ENCODE measurements around a stretch of chr14.

DNA sequence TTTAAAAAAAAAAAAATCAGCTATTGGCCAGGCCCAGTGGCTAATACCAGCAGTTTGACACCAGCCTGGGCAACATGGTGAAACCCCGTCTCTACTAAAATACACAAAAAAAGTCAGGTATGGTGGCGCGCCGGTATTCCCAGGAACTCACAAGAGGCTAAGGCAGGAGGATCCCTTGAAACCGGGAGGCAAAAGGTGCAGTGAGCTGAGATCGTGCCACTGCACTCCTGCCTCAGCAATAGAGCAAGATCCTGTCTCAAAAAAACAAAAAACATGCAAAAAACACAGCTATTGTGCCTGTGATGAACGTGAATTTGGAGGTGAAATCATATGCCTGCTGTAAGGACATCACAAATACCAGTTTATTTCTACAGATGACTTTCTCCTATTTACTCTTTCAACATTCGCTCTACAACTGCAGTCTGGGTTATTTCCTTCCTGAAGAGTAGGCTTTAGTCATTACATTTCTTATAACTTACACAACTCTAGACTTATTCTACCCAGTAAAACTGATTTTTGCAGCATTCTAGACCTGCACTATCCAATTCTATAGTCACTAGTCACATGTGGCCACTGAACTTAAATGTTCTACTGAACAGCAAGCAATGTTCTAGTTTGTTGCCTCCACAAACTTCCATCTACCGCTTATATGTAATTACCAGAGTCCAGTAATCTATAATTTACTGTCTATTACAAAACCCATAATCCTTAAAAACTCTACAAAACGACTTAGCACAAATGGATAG is 48.2 kb downstream of the HNRNPC start:
- PRO-cap: no peak

DNA sequence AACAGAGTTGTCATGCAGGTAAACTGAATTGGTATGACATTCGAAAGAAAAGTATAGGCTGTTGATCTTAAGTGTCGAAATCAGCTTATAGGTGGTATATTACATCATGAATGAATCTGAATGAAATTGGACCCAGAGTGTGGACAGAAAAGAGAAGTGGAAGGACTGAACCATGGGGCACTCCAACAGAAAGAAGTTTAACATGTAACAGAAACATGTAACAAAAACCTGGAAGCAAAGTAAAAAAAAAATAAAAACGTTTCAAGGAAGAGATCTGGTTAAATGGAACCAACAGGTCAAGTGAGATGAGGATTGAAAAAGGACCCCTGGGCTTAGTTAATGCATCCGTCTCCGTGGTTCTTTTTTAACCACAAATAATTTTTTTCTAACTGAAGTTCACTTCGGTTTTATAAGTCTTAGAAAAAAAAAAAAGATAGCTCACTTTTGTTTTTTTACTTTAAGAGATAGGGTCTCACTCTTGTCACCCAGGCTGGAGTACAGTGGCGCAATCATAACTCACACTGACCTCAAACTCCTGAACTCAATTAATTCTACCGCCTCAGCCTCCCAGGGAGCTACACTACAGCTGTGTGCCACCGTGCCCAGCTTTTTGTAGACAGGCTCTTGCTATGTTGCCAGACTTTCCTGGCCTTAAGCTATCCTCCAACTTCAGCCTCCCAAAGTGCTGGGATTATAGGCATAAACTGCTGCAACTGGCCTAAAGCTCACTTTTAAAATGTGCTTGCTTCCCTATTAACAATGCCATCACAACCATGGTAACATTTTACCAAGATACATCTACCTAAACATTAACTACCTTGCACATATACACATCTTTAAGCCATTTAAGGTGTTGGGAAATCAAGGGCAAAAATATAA is 11.9 kb downstream of the HNRNPC start:
- PRO-cap: no peak

DNA sequence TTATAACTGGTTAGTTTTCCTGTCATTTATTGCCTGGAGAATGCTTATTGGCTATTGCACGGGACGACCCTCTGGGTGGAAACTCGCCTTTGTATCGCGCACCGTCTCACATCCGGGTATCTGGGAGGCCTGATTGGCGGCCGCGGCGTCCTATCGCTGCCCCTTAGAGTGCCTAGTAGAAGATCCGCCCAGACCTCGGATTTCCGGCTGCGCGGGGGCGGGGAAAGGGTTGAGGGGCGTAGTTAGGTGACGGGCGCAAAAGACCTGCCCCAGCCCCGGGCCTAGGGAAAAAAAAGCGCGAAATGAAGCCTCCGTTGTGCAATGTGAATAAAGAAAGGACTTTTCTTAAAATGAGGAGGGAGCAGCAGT is 364 bp upstream of the HNRNPC start:
- PRO-cap: unidirectional peak, plus-strand start at position 288 of the sequence

DNA sequence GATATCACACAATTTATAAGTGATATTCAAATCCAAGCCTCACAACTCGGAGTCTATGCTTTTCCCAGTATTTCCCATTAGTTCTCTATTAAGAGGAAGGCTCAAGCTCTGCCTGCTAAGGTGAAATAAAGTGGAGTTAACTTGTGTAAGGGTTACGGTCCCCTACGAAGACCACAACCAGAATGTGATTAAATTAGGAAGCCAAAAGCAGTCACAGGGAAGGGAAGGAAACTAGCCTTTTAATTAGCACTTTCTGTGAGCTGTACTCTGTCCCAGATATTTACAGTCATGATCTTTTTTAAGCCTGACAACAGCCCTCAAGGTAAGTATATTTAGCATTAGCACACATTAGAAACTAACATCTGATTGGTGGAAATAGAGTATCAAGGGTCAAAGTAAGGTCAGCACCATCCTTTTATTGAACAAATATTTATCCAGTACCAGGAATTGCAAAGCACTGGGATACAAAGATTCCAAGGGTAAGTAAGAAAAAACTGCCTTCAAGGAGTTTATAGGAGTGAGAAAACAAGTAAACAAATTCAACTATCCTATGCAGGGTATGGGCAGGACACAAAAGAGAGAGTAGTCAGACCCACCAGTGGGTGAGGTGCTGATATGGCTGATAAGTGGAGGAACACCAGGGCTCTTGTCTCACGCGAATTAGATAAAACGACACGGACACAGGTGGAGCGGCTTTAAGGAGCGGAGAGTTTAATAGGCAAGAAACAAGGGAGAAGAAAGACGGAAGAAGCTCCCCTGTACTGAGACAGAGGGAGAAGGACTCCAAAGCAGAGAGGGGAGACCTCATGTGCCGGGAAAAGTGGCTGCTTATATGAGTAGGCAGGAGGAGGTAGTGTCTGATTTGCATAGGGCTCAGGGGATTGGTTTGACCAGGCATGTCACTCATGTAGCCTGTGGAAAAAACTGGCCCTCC is 28.3 kb downstream of the RPGRIP1 start:
- PRO-cap: bidirectional peak, plus-strand start outside the sequence, minus-strand start at position 822 of the sequence

DNA sequence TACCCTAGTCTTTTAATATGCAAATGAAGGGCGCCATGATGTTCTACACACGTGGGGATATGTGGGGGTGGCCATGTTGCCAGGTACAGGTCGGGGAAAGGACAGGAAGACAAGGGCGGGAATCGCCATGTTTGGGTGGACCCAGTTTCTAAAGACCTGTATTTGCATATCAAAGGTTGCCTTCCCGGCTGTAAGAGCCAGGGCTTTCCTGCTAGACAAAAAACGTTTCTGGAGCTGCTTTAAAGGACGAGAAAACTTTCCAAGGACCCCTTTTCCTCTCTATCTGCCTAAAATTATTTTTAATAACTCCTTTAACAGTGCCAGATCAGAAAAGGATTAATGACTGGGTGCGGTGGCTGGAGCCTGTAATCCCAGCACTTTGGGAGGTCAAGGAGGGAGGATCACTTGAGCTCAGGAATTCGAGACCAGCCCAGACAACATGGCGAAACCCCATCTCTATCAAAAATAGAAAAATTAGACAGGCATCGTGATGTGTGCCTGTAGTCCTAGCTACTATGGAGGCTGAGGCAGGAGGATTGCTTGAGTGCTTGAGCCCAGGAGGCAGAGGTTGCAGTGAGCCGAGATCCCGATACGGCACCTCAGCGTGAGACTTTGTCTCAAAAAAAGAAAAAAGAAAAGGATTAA is 29.1 kb downstream of the RPGRIP1 start:
- PRO-cap: bidirectional peak, plus-strand start at position 97 of the sequence, minus-strand start outside the sequence

GRCh38 chr14:21450087-21450640 is 5.8 kb downstream of the CHD8 start:
- PRO-cap: no peak

DNA sequence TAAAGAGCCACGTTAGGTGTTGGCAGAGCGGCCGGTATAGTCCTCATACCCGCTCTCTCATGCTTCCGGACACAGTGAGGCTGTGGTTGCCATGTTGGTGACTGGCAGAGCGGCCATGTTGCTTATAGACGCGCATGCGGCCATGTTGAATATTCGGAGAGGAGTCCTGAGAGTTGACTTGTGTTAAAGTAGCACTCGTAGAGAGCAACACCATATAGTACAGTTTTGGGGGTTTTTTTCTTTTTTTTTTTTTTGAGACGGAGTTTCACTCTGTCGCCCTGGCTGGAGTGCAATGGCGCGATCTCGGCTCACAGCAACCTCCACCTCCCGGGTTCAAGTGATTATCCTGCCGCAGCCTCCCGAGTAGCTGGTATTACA is 251 bp upstream of the METTL3 start:
- PRO-cap: bidirectional peak, plus-strand start at position 152 of the sequence, minus-strand start outside the sequence

DNA sequence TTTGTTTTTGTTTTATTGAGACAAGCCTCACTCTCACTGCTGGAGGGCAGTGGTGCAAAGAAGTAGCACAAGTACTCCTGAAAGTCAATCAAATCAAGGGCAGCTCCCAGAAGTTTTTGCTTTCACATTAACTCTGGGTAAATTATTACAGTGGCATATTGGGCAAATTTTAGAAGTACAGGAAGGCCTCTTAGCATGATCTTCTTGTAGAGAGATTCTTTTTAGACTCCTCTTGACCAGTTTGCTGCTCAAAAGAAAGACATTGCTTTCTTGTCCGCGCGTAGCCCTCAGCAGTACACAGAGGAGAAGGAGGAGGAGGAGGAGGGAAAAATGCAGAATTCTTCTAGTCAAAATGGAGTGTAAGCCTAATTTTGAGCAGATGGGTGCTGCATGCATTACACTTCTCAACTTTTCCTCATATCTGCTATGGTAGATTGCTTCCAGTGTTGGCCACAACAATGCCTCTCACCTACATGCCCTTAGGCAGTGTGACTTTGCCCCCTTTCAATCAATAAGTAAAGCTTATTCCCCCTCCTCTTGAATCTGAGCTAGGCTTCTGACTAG is 3.0 kb upstream of the METTL3 start:
- PRO-cap: no peak

DNA sequence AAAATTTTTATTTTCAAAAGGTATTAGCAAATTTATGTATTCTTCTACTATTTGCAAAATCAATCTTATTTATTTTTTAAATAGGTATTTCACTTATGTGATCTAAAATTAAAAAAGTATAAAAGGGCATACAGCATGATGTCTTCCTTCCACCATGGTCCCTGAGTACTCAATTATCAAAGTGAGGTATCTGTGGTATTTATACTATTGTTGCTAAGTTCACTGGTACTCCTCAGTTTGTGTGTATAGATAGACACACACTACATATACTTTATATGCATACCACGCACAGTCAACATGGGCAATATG is 63.4 kb upstream of the OR4E1 start:
- PRO-cap: no peak

GRCh38 chr14:21768107-21769246 is 94.9 kb upstream of the OR4E1 start:
- PRO-cap: no peak

DNA sequence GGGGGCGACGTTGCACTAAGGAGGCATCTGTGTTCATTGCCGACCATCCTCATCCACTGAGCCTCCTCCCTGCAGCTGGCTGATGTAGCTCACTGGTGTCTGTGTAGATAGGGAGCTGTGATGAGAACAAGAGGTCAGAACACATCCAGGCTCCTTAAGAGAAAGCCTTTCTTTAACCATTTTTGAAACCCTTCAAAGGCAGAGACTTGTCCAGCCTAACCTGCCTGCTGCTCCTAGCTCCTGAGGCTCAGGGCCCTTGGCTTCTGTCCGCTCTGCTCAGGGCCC is 220.6 kb upstream of the OR4E1 start:
- PRO-cap: no peak

- PRO-cap: no peak
These were observed 250.1 kb upstream of the OR4E1 start for GRCh38 chr14:21923566-21924269.

GRCh38 chr14:22178126-22178788 is 410.8 kb downstream of the DAD1 start:
- PRO-cap: no peak

DNA sequence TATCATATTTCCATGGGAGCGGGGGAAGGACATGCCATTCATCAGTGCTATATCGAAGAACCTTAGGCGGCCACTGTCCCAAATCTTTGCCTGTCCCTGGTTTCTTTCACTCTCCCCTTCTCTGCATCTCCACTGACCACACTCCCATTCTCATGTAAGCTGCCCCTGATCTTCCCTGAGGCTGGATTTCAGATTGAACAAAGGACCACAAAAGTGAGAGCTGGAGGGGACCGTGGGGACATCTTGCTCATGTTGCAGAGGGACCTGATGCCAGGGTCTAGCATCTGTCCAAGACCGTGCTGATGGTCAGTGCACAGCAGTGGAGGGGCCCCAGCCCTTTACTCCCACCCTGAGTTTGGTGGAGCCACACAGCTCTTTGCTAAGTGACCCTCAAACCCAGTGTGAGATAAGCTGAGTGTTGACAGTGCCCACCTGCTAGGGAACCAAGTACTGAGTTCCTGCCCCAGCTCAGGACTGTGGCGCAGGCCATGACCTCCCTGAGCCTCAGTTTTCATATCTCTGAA is 51.2 kb downstream of the DAD1 start:
- PRO-cap: no peak

DNA sequence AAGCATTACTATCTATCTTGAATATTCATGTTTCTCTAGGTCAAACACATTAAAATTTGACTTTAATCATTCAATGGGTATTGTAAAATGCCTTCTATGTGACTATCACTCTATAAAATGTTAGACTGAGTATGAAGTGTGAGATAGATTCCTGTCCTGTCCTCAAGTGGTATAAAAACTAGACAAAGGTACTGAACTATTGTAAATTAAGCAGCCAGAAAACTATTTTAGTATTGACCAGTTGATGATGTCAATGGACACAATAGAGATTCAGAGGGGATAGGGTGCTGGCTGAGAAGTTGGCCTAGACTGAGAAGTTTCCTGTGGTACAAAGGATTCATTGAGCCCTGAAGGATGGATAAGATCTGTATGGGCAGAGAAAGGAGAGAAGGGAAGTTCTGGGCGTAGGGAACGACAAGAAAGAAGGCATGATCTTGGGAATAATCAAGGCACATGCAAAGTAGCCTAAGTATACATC is 44.7 kb downstream of the DAD1 start:
- PRO-cap: no peak

GRCh38 chr14:22549744-22550715 is 39.0 kb downstream of the DAD1 start:
- PRO-cap: no peak

GRCh38 chr14:22558211-22558907 is 30.7 kb downstream of the DAD1 start:
- PRO-cap: bidirectional peak, plus-strand start at chr14:22558566, minus-strand start at chr14:22558465

GRCh38 chr14:22603086-22604001 is 5.2 kb downstream of the ABHD4 start:
- PRO-cap: no peak

GRCh38 chr14:22836781-22837752 is 682 bp downstream of the MMP14 start:
- PRO-cap: bidirectional peak, plus-strand start at chr14:22837273, minus-strand start at chr14:22837148

DNA sequence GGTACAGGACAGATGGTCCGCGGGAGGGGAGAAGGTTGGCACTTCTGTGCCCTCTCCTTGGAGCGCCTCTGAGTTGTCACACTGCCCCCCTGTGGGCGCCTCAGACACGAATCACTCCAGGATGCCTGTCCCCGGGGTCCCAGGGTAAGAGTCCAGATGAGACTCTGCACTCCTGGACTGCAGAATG is 17.0 kb downstream of the MMP14 start:
- PRO-cap: no peak